GM19239 (cell line): ENCODE results near the genes CALCOCO1 and HOXC9.

- RRBS = no CpG with 5 or more reads among the region's 3 CpGs
Measured at GRCh38 chr12:53038125-53038573, 11.7 kb upstream of the TNS2 start.

- RRBS = no CpG with 5 or more reads among the region's 19 CpGs
Measured at GRCh38 chr12:53063628-53064759, 14.1 kb downstream of the TNS2 start.

GRCh38 chr12:53093900-53094441 is 3.5 kb upstream of the IGFBP6 start:
- RRBS = no CpG with 5 or more reads among the region's 6 CpGs

DNA sequence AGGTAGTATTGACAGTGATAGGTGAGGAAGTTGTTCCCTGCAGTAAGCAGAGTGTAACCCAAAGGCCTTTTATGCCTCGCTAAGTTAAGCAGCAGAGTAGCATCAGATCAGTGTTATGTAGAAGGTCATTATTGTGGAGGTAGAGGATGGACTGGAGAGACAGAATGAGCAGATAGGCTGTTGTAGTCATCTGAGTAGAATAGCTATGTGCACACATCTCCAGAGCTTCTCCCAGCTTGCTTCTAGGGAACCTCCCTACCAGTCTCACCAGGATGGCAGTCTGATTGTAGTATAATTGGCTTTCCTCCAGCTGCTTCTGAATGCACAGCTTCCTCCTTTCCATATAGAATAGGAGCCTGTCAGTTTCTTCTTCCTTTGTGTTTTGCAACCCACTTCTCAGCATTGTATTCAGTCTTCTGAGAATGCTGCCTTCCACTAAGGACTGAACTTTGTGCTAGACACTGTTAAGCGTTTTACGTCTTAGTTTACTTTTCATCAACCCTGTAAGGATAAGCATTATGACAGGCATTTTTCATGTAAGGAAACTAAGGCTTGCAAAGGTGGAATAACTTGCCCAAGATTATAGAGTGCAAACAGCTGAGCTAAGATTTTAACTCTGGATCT is 2.1 kb upstream of the CSAD start:
- RRBS = no CpG with 5 or more reads among the region's 3 CpGs

DNA sequence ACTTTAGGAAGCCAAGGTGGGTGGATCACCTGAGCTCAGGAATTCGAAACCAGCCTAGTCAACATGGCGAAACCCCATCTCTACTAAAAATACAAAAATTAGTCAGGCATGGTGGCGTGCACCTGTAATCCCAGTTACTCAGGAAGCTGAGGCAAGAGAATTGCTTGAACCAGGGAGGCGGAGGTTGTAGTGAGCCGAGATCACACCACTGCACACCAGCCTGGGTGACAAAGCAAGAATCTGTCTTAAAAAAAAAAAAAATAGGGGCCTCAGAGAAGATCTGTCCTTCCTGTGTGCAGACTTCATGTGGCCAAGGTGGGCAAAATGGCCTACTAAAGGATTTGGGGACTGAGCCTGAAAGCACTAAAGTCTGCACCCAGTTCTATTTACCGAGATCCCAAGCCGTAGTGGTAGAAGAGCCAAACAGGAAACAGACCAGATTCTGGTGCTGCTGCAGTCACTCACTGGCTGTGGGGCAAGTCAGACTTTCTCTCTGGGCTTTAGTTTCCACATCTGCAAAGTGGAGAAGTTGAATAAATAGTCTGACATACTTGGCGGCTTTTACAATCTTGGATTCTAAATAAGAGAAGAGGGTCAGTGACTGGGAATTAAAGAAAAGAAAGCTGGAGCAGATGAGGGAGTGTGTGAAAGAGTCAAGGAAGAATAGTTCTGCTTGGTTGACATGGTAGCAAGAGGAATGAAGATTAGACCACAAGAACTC is 6.2 kb downstream of the ITGB7 start:
- RRBS = no CpG with 5 or more reads among the region's 8 CpGs

- RRBS = no CpG with 5 or more reads among the region's 30 CpGs
Measured at GRCh38 chr12:53218393-53219279, 11.6 kb upstream of the ITGB7 start.

DNA sequence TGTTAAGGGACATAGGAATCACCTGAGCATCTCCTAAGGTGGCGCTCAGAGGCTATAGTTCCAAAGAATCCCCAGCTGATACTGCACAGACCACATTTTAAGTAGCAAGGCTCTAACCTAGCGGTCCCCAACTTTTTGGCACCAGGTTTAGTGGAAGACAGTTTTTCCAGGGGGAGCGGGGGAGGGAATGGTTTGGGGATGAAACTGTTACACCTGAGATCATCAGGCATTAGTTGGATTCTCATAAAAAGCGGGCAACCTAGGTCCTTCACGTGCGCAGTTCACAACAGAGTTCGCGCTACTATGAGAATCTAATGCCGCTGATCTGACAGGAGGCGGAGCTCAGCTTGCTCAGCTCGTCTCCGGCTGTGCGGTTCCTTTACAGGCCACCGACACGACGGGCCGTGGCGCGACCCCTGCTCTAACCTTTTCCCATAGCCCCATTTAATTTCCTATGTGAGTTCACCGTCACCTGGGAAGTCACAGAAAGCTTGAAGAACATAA is 2.6 kb upstream of the AAAS start:
- RRBS = no CpG with 5 or more reads among the region's 20 CpGs

DNA sequence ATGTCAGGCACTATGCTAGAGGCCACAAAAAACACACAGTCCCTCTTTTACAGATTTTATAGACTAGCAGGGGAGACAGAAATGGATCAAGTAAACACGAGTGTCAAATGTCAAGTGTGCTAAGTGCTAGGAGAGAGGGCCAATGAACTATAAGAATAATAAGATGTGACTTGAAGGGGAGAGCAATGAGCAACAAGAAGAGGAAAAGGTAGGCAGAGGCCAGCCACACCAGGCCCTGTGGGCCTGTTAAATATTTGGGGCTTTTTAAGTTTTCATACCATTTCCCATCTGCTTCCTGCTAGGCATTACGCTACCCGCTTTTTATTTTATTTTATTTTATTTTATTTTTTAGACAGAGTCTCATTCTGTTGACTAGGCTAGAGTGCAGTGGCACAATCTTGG is 3.4 kb downstream of the AMHR2 start:
- RRBS = no CpG with 5 or more reads among the region's 3 CpGs

- RRBS = no CpG with 5 or more reads among the region's 4 CpGs
Measured at GRCh38 chr12:53496022-53496631, 3.1 kb downstream of the MAP3K12 start.

GRCh38 chr12:53674838-53675367 is 980 bp downstream of the ATP5MC2 start:
- RRBS = no CpG with 5 or more reads among the region's 2 CpGs

DNA sequence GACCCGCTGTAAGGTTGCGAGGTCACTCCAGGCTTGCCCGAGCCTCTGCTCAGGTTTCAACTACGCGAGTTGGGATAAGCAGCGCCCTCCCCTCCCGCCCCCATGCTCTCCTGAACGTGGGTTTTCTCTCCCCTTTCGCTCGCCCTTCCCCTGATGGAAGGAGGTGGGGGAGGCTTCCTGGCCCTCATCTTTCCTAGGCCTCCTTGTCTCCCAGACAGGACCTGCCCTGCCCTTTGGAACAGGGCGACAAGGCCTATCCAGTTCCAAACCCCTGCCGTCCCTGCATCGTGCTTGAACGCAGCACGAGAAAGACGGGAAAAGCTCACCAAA is 826 bp upstream of the ATP5MC2 start:
- RRBS = no CpG with 5 or more reads among the region's 16 CpGs

DNA sequence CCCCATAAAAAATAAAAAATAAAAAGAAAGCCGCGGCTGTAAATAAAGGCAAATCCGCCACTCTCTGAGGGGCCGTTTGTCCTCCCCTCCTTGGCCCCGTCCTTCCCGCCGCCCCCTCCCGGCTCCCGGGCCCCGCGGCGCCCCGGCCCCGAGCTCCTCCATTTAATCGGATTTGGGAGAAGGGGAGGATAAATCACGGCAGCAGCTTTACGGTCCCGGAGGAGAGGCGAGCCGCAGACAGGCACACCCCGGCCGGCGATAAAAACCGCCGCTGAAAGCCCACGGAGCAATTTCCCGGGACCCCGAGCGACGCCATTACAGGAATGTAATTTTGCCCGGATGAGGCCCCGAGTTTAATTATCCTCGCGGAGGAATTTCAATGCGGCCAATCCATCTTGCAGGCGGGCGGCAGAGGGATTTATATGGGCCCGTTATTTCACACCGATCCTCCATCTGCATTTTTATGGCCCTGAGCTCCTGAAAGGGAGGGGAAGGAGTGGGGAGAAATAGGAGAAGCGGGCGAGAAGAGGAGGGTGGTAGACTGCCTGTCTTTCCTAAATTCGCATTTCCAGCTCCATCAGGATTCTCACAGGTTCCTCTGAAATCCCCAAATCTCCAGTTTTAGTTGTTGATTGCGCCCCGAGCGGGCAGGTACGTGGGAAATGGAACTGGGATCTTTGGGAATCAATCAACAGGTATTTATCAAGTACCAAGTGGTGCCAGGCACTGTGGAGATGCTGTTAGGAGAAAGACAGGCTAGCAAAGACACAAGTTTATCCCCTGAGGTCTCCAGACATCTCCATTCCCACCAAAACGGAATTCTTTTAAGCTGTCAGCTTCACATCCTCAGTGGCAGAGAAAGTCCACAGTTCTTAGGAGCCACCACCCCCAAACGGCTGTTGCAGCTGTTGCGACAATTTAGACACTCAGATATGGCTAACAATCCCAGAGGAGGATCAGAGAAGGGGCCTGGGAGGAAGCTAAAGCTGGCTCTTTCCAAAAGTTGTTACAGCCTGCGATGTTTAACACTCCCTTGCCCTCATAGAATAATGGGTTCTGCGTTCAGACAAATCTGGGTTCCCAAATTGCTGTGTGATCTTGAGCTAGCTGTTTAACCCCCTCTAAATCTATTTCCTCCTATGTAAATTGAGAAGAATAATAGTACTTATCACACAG is 1.6 kb upstream of the ATP5MC2 start:
- RRBS = 2% methylated on average over 12 of the region's 51 CpGs

GRCh38 chr12:53696822-53697187 is 20.9 kb upstream of the ATP5MC2 start:
- RRBS = no CpG with 5 or more reads among the region's 14 CpGs

DNA sequence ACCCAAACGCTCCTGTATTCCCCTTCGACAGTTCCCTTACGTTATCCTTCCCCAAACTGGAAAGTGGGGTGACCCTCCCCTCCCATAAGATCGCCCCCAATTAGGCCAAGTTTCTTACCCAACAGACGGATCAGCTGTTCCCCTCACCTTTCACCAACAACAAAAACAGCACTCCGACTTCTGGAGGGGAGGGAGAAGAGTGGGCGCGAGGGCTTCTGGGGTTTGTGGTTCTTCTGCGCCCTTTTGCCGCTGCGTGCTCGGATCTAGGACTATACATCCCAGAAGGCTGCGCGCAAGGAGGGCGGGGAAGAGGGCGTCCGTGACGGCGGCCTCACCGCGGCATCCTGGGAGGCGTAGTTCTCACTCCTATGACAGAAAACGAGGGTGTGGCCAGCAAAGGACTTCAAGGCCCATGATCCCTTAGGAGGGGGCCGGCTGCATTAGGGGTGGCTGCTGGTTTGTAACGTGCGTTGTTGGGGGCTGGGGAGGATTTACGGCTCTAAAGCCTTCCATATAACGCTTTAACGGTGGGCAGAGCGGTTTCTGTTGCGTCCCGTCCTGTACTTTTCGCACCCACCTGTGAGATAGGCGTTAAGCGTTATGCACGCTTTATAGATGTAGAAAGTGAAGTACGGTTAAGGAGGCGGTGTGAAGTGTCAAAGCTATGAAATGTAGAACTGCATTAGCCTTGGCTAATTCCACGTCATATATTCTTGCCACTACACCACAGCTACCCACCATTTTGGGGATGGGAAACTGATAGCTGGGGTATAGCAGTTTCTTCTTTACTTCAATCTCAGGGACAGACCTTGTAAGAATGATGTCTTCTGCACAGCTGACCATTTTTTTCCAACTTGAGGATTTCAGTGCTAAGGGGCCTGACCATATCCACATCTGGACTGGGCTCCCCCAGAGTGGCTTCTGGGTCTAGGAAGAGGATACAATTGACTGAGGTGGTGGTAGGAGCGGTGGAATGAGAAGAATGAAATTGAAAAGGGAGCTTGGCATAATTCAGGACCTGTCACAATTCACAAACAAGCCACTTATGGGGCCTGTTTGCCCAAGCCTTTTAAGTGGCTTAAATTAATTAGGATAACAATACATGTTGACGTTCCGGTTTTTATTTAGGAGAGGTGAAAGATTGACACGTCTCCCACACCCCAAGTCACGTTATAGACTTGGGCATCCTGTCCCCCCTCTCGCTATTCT is at the start of gene CALCOCO1:
TSS of gene CALCOCO1 (minus strand) at position 167 of the 1,209 bp plus-strand sequence.
- RRBS = no CpG with 5 or more reads among the region's 45 CpGs

GRCh38 chr12:53956387-53957010 is 1.8 kb downstream of the HOXC12 start:
- RRBS = 37% methylated on average over 2 of the region's 20 CpGs

DNA sequence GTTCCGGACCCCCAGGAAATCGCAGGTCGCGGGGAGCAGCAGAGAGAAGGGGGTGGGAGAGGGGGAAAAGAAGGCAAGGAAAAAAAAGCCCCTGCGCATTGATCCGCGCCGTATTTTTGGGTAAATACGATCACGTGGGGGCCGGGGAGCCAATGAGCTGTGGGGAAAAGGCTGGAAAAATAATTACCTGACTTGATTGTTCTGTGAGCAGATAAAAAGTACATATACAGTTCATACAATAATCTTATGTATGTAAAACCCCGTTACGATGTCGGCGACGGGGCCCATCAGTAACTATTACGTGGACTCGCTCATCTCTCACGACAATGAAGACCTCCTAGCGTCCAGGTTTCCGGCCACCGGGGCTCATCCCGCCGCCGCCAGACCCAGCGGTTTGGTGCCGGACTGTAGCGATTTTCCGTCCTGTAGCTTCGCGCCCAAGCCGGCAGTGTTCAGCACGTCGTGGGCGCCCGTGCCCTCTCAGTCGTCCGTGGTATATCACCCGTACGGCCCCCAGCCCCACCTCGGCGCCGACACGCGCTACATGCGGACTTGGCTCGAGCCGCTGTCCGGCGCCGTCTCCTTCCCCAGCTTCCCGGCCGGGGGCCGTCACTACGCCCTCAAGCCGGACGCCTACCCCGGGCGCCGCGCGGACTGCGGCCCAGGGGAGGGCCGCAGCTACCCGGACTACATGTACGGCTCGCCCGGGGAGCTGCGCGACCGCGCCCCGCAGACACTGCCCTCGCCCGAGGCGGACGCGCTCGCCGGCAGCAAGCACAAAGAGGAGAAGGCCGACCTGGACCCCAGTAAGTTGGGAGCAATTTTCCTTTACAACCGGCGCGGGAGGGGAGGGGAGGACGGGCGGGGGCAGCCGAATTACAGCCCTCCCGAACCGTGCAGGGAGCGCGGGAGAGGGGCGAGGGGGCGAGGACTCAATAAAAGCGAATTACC is at the start of gene HOXC9:
TSS of gene HOXC9 (plus strand) at position 241 of the 951 bp plus-strand sequence.
- RRBS = 13% methylated on average over 33 of the region's 94 CpGs

DNA sequence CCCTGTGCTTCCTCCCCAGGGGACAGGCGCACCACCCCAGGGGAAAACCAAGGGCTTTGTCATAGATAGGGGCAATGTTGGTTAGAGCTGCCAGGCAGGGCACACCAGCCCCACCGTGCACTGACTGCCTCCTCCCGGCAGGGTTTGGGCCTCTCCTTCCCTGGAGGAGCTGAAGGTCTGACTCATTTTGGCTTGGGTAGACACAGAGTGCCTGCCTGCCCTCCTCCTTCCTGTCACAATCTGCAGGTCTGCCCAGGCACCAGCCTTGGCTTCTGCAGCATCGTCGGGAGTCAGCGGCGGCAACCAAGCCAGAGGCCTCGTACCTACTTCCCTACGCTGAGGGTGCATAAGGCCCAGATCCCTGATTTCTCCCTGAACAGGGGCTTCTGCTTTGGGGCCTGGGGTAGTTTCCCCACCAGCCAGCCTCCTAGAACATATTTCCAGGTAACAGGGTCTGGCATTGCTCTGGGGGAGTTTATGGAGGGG is 4.1 kb downstream of the HOXC5 start:
- RRBS = no CpG with 5 or more reads among the region's 9 CpGs

- RRBS = no CpG with 5 or more reads among the region's 4 CpGs
Measured at GRCh38 chr12:54187026-54187856, 1.5 kb downstream of the SMUG1 start.

GRCh38 chr12:54196305-54196799 is 7.6 kb upstream of the SMUG1 start:
- RRBS = no CpG with 5 or more reads among the region's 9 CpGs